ENCODE measurements around the genes HM13 and KIF3B.

DNA sequence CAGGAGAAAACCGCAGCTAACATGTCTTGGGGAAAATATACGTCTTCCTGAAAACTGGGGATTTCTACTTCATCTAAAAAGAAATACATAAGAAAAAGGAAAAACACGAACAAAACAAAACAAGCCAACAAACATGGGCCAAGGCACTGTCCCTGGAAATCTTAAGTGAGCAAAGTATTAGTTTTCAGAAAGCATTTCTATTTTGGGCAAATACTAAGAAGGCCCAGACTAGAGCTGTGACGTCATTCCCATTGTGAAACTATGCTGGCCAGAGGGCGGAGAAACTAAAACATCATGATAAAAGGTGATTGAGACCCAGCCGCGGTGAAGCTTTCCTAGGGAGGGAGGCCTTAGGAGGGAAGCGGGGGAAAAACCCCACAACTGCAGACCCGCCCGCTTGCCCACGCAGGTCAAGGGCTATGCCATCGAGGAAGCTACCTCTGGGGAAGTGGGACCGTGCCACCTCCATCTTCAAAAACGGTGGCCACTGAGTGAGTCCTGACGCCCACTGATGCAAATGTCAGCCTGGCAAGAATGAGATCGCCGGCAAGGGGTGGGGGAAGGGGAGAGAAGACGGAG, 1504.8 kb upstream of the DEFB115 start:
- PRO-cap, result no peak
- RAMPAGE, long total RNA, 4 experiments, result no peak in any of the 4 experiments

DNA sequence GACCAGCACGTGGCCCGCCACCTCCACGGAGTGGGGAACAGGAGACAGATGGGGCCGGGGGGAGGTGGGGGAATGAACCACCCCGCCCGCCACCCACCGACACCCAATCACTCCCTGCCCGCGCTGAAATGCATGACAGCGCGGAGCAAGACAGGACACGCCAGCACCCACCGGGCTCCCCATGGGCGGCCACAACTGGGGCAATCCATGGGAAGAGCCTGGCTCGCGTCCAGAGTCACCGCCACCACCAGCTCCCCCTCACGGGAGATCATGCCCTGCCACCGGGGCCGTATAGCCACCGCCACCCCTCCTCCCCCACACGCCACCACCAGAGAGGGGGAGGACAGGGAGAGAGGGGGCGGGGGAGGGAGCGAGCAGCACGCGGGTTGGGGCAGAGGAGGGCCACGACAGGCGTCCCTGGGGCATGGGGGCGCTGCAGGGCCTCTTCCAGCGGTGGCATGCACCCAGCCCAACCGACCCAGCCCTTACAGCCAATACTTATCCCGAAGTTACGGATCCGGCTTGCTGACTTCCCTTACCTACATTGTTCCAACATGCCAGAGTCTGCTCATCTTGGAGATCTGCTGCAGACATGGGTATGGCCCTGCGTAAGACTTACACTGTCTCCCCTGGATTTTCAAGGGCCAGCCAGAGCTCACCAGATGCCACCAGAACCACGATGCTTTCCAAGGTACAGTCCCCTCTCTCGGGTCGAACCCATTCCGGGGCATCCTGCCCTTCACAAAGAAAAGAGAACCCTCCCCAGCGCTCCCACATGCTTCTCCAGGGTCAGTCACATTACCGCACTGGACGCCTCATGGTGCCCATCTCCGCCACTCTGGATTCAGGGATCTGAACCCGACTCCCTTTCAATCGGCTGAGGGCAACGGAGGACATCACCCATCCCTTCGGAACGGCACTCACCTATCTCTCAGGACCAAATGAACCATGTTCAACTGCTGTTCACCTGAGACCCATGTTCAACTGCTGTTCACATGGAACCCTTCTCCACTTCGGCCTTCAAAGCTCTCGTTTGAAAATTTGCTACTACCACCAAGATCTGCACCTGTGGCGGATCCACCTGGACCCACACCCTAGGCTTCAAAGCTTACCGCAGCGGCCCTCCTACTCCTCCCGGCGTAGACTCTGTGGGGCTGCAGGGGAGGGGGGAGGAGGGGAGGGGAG, 744.0 kb upstream of the DEFB115 start:
- PRO-cap, result no peak
- RAMPAGE, long total RNA, 4 experiments, result no peak in any of the 4 experiments

GRCh38 chr20:30537200-30537795, 720.2 kb upstream of the DEFB115 start:
- PRO-cap, result no peak
- RAMPAGE, long total RNA, 4 experiments, result no peak in any of the 4 experiments

DNA sequence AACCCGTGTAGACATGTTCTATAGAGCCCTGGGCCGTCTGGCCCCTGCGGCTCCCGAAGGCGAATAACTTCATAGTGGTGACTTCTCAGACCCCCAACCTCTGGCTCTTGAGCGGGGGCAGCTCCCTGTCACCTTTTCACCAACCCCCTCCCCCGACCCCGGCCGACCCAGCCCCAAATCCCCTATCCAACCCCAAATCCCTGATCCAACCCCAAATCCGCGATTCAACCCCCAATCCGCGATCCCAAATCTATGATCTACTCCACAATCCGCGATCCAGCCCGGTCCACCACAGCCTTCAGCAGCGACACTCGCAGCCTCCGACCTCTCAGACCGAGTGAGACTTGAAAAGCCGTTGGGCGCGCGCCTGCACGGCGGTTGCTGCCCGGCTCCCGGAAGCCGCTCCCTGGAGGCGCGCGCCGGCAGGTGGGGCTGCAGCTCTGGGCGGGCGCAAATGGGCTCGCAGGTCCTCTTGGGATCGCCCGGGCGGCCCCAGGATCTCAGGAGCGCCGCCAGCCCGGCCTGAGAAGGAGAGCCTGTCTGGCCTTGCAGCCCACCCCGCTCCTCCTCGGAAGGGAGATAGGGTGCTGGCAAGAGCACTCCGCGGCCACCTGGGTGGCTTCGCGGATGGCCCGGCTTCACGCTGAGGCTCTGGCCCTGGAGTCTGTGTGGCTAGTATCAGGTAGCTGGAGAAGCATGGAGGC, 533.5 kb upstream of the DEFB115 start:
- PRO-cap, result no peak
- RAMPAGE, long total RNA, 4 experiments, result no peak in any of the 4 experiments

DNA sequence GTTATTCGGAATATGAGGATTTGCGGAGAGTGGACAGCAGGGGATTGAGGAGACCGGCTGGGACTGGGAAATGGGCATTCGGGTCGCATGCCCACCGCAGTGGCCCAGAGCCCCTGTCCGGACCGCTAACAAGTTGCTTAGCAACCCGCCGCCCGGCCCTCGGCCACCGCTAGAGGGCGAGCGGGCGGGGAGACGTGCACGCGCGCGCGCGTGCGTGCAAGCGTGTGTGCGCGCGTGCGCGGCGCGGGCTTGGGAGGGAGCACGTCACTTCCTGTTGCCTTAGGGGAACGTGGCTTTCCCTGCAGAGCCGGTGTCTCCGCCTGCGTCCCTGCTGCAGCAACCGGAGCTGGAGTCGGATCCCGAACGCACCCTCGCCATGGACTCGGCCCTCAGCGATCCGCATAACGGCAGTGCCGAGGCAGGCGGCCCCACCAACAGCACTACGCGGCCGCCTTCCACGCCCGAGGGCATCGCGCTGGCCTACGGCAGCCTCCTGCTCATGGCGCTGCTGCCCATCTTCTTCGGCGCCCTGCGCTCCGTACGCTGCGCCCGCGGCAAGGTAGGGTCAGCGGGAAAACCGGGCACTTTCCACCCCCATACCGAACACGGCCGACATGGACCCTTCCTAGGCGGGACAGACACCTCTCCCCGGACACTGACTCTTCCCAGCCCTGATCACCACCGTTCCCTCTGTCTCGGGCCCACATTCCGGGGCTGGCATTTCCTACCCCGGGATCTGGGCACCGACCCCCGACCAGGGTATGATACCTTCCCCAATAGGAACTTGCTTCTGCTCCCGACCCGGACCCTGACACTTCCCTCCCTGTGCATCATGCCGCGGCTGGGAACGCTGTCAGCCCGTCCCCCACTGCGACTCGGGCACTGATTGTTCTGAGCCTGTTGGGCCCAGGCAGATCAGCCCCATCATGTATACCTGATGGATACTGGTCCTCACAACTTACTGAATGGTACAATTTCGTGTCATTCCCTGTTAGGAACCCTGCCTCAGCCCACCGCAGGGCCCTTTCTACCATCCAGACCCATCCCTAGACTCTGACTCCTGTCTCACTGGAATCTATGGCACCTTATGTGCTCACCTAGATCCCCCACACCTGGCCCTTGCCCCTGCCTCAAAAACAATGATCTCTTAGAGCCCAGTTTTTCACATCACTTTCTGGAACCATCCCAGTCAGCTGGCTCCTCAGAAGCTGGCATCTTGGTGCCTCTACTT, at the start of gene HM13:
Gene HM13 (plus strand): TSS at position 267 of the 1,231 bp plus-strand sequence.
- PRO-cap, result bidirectional peak, plus-strand start at position 339 of the sequence, minus-strand start at position 171 of the sequence
- RAMPAGE, long total RNA, 4 experiments, result start-site peak on the plus strand in 3 of 4 experiments, centred at positions 281 to 426 of the sequence, 5 to 320 reads per replicate

GRCh38 chr20:31546627-31546998, 566 bp upstream of the MCTS2 start:
- PRO-cap, result no peak
- RAMPAGE, long total RNA, 4 experiments, result no peak in any of the 4 experiments

GRCh38 chr20:31551445-31552410, 4.5 kb downstream of the MCTS2 start:
- PRO-cap, result no peak
- RAMPAGE, long total RNA, 4 experiments, result no peak in any of the 4 experiments

DNA sequence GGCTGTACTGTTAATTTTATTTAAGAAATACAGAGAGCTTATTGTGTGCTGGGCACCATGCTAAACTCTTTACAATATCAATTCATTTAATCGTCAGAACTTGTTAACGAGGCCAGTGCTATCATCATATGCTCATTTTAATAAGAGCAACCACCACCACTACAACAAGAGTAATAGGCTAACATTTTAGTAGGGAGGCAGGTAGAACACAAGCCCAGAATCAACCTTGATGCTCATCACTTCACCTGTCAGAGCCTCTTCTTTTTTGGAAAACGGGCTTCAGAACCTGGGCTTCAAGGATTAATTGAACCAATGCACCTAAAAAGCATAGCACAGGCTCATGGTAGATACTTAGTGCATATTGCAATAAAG, 3.9 kb downstream of the ID1 start:
- PRO-cap, result no peak
- RAMPAGE, long total RNA, 4 experiments, result no peak in any of the 4 experiments

DNA sequence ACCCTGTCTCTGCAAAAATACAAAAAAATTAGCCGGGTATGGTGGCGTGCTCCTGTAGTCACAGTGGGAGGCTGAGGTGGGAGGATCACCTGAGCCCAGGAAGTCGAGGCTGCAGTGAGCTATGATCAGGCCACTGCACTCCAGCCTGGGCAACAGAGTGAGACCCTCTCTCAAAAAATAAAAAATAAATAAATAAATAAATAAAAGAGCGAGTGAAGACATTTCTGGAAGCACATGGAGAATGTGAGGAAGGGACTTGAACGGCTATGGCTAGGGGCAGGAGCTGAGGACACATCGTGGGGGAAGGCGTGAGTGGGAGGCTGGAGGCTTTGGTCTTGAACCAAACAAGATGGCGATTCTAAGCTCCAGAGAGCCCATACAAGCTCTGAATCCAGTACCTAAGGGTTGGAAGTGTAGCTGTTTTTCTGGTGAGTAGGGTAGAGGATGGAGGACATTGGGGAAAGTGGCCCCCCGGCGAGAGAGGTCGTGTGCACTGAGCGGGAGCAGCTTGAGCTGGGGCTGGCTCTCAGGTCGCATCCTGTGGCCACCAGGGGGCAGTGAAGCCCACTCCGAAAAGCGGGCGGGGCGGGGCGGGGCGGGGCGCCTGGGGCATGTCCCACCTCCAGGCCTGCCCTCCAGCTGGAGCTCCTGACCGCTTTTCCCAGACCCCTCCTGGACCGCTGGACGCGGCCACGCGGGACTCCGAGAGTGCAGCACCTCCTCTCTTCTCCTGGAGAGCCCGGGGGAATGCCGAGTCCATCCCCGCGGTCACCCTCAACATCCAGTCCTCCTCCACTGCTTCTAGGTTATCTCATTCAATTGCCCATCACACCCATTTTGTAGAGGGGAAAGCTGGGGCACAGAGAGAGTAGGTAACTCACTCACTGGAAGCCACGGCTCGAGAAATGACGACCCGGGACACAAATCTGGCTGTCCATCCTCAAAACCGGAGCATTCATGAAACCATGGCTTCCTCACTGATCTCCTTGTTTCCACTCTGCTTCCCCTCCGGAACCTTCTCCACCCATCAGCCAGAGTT, 23.8 kb downstream of the COX4I2 start:
- PRO-cap, result bidirectional peak, plus-strand start at position 664 of the sequence, minus-strand start at position 535 of the sequence
- RAMPAGE, long total RNA, 4 experiments, result no peak in any of the 4 experiments

- PRO-cap, result no peak
- RAMPAGE, long total RNA, 4 experiments, result no peak in any of the 4 experiments
Measured at GRCh38 chr20:32034403-32035144, 17.5 kb upstream of the HCK start.

GRCh38 chr20:32057038-32057609, 5.1 kb downstream of the HCK start:
- PRO-cap, result no peak
- RAMPAGE, long total RNA, 4 experiments, result no peak in any of the 4 experiments

GRCh38 chr20:32109870-32110701, 572 bp downstream of the TM9SF4 start:
- PRO-cap, result no peak
- RAMPAGE, long total RNA, 4 experiments, result no peak in any of the 4 experiments

DNA sequence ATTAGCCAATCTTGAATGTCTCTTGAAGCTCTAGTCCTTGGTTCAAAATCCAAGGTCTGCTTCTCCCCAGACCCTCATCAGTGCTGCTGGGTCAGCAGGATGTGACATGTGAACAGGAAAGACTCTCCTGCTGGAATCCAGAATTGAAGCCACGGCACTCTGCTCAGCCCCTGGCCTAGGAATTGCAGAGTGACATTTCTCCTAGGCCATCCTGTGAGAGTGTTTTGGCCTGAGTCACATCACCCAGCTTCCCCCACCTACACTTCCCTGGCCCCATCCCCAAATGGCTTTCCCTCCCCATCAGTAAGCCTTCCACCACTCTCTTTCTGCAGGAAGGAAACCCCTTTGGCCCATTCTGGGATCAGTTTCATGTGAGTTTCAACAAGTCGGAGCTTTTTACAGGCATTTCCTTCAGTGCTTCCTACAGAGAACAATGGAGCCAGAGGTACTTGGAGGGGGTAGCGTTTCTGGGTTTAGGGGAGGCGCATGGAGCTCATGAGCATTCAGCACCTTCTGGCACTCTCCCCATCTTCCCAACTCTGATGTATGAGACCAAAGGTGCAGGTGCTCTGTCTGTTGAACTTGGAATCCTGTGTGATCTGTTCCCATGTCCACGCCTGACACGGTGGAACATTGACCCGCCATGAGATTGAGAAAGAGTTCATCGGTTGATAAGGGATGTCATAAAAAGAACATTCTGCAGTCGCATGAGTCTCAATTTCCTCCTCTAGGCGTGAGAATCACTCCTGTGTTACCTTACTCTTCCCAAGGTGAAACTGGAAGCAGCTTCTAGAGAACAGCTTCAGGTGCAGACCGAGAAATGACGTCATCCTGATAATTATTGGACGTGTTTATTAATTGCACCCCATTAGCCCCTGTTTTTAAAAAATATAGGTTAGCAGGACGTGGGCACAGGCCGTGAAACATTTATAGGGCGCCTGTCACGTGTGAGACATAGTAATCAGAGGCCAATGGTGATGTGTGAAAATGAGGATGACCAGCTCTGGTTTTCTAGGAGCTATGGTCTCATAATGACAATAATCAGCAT, 8.9 kb downstream of the POFUT1 start:
- PRO-cap, result bidirectional peak, plus-strand start at position 717 of the sequence, minus-strand start at position 541 of the sequence
- RAMPAGE, long total RNA, 4 experiments, result no peak in any of the 4 experiments

DNA sequence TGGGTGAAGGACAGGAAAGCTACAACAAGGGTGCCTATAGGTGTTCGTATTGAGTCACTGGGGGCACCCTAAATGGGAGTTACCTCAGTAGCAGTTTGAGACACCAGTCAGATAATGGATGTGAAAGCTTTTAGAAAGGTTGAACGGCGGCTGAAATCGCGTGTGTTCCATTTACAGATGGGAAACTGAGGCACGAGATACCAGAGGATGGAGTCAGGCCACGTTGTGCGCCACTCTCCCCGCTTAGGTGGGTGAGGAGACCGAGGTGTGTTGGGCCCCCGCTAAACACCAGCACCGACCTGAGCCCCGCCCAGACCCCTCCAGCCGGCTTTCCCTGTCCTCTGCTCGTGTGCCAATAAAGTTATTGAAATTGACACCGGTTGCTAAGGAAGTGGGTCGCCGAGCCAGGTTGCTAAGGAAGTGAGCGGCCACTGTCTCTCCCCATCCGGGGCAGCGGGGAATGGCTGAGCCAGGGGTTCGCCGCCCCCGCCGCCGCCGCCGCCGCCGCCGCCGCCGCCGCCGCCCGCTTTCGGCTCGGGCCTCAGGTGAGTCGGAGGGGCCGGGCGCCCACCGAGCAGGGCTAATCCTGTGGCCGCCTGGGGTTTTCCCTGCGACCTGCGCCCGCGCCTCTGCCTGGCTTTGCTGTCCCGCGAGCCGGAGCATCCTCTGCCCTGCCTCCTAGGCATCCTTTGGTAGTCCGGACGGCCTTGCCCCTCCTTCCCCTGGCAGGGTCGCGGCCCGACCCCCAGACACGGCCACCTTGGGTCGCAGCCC, at the start of gene KIF3B:
Gene KIF3B (plus strand): TSS at position 431 of the 774 bp plus-strand sequence.
- PRO-cap, result bidirectional peak, plus-strand start at position 444 of the sequence, minus-strand start at position 301 of the sequence
- RAMPAGE, long total RNA, 4 experiments, result no peak in any of the 4 experiments

DNA sequence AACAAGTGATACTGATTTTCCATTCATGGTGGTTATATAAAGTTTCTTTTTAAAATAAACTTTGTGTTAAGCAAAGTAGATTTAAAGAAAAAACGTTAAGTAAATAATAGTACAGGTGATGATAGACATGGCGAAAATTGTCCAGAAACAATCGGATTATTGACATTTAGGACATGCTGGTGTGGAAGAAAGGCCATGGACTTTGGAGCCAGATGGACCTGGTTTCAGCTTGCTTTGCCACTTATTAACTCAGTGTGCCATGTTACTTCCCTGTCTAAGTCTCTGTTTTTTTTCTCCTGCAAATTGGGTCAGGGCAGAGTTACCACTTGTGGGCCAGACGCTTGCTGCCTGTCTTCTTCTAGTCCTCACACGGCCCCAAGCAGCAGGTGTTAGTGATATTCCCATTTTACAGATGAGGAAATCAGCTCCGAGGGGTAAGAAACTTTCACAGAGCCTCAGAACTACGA, 12.2 kb downstream of the KIF3B start:
- PRO-cap, result unidirectional peak, plus-strand start at position 301 of the sequence; unidirectional peak, plus-strand start at position 316 of the sequence
- RAMPAGE, long total RNA, 4 experiments, result no peak in any of the 4 experiments

DNA sequence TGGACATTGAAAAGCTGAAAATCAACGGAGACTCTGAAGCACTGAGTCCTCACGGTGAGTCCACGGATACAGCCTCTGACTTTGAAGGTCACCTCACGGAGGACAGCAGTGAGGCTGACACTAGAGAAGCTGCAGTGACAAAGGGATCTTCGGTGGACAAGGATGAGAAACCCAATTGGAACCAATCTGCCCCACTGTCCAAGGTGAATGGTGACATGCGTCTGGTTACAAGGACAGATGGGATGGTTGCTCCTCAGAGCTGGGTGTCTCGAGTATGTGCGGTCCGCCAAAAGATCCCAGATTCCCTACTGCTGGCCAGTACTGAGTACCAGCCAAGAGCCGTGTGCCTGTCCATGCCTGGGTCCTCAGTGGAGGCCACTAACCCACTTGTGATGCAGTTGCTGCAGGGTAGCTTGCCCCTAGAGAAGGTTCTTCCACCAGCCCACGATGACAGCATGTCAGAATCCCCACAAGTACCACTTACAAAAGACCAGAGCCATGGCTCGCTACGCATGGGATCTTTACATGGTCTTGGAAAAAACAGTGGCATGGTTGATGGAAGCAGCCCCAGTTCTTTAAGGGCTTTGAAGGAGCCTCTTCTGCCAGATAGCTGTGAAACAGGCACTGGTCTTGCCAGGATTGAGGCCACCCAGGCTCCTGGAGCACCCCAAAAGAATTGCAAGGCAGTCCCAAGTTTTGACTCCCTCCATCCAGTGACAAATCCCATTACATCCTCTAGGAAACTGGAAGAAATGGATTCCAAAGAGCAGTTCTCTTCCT, 77.7 kb downstream of the ASXL1 start:
- PRO-cap, result no peak
- RAMPAGE, long total RNA, 4 experiments, result no peak in any of the 4 experiments

DNA sequence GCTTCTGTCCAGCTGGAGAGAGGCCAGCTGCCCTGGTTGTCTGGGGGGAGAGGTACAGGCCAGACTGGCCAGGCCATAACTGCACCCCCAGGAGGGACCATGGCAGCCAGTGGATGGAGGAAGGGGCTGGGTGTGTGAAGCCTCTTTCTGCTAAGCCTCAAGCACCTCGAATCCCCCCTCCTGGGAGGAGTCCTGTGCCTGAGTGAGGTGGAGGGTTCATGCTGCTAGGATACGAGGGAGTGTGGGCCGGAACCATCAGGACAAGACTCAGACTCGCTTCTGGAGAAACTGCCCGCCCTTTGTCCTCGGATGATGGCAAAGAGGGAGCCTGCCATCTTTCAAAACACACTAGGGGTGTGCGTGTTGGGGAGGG, 90.3 kb downstream of the ASXL1 start:
- PRO-cap, result no peak
- RAMPAGE, long total RNA, 4 experiments, result no peak in any of the 4 experiments

DNA sequence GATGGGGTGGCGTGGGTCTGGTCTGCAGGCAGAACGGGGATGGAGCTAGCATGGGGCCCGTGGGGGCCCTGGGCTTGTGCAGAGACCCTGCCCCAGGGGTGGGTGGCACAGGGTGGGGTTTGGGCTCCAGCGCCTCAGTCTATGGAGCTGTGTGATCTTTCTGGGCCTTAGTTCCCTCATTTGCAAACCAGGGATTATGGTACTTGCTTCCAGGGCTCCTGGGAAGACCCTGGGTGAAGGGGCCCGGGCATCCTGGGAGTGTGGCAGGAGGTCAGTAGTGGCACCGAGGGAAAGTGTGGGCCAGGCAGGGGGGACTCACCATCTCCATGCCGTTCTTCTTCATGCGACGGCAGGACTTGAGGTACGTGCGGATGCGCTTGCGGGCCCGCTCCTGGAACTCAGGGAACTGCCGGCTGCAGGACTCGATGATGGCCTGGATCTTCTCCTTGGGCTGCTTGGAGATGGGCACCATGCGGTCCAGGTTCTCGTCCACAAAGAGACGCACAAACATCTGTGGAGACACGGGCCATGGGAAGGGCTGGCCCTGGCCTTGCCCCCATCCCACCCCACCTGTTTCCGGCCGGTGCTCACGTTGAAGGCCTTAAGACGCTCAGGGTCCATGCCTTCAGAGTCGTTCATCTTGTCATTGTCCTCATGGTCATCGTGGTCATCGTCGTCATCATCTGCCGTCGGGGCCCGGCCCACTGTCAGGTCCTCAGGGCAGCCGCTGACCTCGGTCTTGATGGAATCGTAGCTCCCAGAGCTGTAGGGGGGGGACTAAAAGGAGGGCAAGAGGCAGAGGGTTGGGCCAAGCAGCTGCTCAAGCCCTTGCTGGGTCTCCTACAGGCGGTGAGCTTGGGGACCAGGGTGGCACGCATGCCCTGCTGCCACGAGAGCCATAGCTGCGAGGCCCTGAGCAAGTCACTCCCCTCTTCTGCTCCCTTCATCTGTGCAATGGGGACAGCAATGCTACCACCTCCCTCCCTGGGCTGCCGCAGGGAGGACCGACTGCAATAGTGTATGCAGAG, 95.2 kb downstream of the ASXL1 start:
- PRO-cap, result no peak
- RAMPAGE, long total RNA, 4 experiments, result start-site peak on the minus strand in 1 of 4 experiments, centred at positions 500 to 763 of the sequence, 18 to 76 reads per replicate

DNA sequence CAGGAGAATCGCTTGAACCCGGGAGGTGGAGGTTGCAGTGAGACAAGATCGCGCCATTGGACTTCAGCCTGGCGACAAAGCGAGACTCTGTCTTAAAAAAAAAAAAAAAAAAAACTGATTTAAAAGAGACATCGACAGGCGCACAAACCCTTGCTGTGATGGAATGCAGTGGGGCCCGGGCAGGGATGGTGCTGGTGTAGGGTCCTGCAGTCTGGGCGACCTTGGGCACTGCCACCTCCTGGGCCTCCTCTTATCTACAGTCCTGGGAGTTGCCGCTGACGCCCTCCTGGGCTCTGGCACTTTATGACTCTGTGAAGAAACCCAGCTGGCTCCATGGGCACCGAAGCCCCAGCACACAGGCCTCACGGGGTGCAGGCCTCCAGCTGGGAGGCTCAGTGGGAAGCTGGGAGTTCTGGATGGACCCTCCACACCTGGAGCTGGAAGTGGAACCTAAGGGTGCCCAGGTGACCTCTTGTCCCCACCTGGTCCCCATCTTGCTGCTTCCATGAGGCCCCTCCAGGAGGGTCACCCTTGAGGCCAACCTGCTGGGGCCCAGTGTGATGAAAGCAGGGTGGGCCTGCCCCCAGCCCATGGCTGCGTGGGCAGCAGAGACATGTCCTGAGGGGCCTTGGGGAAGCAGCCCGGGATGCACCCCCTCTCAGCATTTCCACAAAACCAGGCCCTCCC, 104.8 kb downstream of the ASXL1 start:
- PRO-cap, result bidirectional peak, plus-strand start at position 324 of the sequence, minus-strand start at position 223 of the sequence
- RAMPAGE, long total RNA, 4 experiments, result no peak in any of the 4 experiments

DNA sequence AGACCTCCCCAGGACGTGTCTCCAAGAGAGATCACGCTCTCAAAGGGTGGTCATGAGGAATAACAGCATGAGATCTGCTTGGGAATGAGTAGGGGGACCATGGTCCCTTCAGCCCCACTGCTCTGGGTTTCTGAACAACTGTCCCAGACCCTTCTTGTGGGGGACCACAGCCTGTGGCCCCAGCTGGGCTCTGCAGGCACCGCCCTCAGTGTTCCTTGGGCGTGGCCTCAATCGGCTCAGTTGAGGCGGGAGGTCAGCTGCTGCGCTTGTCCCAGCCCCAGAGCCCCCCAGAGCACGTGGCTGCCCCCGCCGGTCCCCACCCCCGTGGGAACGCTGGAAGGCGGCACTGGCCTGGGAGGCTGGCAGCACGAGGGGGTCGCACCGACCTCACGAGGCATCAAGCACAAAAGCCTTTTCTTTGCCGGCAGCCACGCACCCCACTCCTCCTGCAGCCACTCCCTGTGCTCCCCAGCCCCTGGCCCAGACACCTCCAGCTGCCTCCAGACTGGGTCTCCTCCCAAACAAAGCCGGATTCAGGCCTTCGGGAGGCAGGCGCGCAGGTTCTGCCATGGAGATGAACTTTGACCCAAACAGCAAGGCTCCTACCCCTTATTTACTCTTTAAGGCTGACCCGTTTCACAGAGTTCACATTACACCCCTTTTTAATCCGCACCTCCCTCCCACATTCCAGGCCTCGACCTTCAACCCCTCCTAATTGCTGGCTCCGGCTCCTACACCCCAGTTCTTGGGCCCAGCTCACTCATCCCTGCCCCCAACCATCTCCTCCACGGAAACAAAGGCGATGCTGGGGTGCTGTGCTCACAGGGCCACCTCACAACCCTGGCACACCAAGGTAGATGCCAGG, 111.8 kb downstream of the NOL4L start:
- PRO-cap, result bidirectional peak, plus-strand start at position 239 of the sequence, minus-strand start at position 210 of the sequence
- RAMPAGE, long total RNA, 4 experiments, result no peak in any of the 4 experiments